Heart right ventricle (tissue), 2 donors: ENCODE measurements around a stretch of chr5.

DNA sequence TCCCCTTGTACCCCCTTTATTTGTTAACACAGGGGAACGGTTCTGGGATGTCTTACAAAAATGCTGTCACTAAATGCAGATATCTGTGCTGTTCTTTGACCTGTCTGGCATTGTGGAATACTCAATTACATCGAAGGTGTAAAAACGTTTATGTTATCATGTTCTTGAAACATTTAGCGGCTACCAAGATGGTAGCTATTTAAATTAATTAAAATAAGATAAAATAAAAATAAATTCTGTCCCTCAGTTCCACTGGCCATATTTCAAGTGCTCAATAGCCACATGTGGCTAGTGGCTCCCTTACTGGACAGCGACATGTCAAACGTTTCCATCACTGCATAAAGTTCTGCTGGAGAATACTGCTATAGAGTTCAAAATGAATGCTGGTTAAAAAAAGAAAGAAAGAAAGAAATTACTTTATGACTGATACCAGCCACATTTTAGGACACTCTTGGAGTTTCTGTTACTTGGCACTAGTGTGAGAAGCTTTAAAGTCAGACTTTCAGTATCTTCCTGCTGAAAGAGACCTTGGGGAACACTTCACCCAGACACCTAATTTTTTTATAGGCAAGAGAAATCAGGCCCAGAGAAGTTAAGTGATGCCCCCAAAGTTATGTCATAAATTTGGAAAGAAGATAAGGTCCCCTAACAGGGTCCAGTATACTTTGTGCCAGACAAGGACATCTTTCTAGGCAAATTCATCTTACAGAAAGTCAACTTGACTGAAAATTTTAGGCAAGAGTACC lies 7.5 kb upstream of the MEF2C start:
- PRO-cap, 2 experiments, result peak in 1 of 2 experiments; most common minus-strand start position 112 of the sequence (in 1)

GRCh38 chr5:88942848-88943202 lies 59.8 kb upstream of the MEF2C start:
- PRO-cap, 2 experiments, result no peak in any of the 2 experiments

- PRO-cap, 2 experiments, result no peak in any of the 2 experiments
These were observed 388.5 kb upstream of the MEF2C start for GRCh38 chr5:89271358-89272018.

DNA sequence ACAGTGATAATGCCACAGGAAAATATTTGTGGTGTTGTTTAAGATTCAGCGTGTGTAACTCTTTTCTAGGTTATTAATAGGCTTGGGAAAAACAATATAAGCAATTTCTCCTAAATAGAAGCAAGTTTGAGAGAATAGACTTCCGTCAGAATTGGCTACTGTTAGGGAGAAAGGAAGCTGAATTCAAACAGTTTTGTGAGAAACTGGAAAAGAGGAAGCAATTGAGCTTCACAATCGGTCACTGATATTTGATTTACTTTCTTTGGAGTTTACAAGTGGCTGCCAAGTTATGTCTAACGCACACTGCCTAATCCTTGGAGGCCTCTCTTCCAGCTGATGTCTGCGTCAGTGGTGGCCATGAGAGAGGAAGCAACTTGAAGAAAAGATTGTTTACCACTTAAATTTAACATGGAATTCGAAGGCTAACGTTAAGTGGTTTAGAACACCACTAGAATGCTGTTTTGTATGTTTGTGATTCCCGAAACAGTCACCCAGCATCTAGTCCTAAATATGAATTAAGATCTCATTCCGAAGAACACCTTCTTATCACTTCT lies 319.5 kb downstream of the ADGRV1 start:
- PRO-cap, 2 experiments, result no peak in any of the 2 experiments

- PRO-cap, 2 experiments, result no peak in any of the 2 experiments
These were observed 330.2 kb downstream of the ADGRV1 start for GRCh38 chr5:90888758-90889220.

GRCh38 chr5:90915528-90915842 lies 356.9 kb downstream of the ADGRV1 start:
- PRO-cap, 2 experiments, result no peak in any of the 2 experiments

GRCh38 chr5:90917837-90918358 lies 359.3 kb downstream of the ADGRV1 start:
- PRO-cap, 2 experiments, result no peak in any of the 2 experiments

DNA sequence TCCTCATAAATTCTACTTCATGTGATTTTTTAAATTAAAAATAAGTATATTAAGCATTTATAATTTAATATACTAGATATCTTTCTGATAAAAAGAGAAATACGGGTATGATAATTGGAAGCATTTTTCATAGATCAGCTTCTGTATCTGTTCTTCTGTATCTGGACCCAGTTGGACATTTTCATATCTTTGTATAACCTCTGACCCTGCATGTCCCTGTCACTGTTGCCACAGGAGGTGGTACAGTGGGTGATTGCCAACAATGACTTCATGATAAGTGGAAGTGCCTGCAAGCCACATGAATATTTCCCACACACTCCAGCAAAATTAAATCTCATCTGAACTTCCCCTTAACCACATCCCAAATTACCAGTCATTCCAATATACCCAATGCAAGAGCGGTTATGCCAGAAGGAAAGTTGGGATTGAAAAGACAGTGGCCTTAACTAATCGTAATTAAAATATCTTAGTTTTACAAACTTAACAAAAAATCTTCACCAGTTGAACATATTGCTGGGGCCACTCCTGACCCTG lies 376.4 kb downstream of the ARRDC3 start:
- PRO-cap, 2 experiments, result no peak in any of the 2 experiments

DNA sequence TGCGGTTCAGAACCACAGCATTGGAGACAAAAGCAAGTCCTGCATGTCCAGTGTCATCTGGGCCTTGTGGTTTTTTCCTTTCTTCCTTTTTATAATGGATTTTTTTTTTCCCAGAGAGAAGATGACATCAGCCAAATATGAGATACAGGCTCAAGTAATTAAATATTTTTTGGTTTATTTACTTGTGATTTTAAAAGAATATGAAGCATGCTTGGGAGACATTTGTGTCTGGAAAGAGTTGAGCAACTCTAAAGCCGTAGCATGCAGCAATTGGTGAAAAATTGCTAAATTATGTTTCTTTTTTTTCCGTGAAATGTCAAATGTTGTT lies 261.6 kb downstream of the ARRDC3 start:
- PRO-cap, 2 experiments, result peak in 1 of 2 experiments; most common minus-strand start position 59 of the sequence (in 1)

DNA sequence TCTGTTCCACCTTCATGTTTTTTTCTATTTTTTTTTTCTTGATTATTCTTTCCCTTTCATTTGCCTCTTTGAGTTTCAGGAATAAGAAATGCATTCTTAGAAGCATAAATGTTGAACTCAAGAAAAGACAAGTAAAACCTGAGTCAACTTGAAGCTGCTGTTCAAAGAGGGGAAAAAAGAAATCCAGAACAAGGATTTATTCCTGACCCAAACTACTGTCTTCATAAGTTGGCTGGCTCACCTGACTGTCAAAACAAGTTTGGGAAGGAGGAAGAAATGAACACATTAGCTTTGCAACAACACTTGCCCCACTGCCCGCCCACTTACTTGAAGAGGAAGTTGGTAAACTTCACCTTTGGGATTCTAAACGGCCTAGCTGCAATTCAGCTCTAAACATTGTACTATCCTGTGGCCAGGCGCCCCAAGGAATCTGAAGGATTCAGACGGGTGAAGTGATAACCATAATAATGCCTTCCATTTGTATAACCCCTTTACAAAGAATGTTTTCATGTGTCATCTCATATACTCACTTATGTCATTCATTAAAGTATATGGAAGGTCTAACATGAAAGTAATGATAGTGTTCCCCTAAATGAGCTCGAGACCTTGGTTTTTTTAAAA lies 199.4 kb downstream of the ARRDC3 start:
- PRO-cap, 2 experiments, result peak in 1 of 2 experiments; most common minus-strand start position 250 of the sequence (in 1)

DNA sequence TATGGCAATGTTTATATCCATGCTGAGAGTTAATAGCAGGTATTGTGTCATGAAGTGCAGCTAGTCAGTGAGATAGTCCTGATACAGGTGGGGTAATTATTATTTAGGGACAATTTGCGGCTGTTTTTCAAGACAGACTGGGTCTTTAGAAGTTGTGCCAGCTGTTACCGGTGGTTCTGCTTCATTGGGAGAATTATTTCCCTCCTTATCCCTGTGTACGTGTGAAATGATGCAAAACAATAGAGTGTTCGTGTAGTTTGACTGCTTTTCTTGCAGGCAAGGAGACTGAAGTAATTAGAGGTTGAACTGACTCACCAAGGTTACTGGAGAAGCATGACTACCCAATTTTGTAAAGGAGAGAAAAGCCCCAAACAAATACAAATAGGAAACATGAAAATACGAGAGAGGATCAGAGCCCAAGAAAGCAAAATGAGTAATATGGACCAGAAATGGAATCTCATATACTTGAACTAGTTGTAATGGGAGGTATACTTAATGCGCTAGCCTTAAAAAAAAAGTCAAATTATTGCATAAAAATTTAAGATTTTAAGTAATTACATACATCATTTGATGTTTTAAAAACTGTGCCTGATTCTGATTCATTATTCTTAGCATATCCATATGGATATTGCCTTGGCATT lies 101.6 kb downstream of the ARRDC3 start:
- PRO-cap, 2 experiments, result no peak in any of the 2 experiments

DNA sequence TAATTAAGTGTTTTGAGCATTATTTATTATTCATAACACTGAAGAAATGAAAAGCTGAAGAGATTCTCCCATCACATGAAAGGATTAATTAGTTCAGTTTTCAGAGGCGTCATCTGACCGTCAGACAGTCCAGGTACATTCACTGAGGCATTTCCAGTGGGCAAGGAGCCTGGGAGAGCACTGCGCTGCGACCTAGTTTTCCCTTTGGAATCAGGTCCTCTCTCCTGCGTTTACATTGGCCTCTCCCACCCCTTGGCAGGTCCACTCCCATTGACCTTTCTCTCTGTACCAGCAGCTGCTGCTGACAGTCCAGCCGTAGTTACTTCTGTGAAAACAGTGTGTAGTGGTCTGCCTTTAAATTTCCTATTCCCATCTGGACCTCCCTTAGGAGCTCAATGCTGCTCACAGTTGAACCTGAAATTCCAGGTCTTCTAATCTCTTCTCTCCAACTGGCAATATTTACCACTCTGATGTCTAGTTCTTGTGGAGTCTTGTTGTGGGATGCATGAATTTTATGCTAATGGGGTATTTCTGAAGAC lies 25.8 kb downstream of the ARRDC3 start:
- PRO-cap, 2 experiments, result no peak in any of the 2 experiments

DNA sequence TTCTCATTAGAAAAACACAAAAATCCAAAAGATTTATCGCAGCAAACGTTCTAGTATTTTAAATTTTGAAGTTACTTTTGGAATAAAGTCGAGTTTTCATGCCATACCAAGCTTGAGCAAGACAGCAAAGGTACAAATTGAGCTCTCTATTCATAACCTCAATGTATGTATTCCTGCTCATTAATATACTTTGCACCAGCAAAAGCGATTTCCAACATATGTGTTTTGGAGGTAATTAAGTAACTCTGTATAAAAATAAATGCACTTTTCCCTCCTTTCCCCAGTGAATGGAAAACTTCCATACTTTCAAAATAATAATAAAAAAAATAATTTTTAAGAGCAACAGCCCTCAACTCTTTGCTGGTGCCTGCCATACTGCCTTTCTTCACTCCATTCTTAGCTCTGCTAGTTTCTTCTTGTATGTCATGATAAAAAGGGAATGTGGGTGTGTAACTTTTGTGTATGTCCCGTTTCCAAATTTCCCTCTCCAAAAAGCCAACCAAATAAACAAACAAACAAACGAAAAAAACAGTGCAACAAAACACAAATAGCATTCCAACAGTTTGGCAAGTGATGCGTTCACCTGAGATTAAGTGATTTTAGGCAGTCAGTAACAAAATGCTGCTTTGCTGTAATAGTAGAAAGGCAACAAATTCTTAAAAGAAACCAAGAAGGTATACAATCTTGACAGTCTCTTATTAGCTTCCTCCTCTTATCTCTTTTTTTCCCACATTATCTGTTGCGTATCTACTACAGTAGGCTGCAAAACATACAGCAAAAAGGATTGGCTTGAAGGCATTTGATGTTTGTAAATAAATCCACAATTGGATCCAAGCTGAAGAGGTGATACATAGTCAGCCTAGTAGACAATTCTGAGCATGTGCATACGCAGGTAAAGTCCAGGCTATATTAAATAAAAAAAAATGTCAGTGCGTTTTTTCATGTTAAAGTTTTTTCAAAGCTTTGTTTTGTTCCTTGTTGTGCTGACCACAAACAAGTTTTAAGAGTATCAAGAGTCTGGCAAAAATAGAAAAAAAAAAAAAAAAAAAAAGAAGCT lies 12.8 kb downstream of the ARRDC3 start:
- PRO-cap, 2 experiments, result no peak in any of the 2 experiments

GRCh38 chr5:91372782-91373277 lies 10.3 kb downstream of the ARRDC3 start:
- PRO-cap, 2 experiments, result no peak in any of the 2 experiments

- PRO-cap, 2 experiments, result peak in 2 of 2 experiments; most common plus-strand start chr5:91380378 (in 2); most common minus-strand start chr5:91380092 (in 1)
These were observed 3.2 kb downstream of the ARRDC3 start for GRCh38 chr5:91379691-91380482.

GRCh38 chr5:91382328-91382793 lies 756 bp downstream of the ARRDC3 start:
- PRO-cap, 2 experiments, result no peak in any of the 2 experiments

- PRO-cap, 2 experiments, result peak in 1 of 2 experiments; most common plus-strand start chr5:91403680 (in 1)
These were observed 20.4 kb upstream of the ARRDC3 start for GRCh38 chr5:91403618-91403843.

DNA sequence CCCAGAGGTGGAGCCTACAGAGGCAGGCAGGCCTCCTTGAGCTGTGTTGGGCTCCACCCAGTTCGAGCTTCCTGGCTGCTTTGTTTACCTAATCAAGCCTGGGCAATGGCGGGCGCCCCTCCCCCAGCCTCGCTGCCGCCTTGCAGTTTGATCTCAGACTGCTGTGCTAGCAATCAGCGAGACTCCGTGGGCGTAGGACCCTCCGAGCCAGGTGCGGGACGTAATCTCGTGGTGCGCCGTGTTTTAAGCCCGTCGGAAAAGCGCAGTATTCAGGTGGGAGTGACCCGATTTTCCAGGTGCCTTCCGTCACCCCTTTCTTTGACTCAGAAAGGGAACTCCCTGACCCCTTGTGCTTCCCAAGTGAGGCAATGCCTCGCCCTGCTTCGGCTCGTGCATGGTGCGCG lies 815.8 kb upstream of the ARRDC3 start:
- PRO-cap, 2 experiments, result no peak in any of the 2 experiments

GRCh38 chr5:93754293-93754694 lies 12.9 kb upstream of the POU5F2 start:
- PRO-cap, 2 experiments, result no peak in any of the 2 experiments

DNA sequence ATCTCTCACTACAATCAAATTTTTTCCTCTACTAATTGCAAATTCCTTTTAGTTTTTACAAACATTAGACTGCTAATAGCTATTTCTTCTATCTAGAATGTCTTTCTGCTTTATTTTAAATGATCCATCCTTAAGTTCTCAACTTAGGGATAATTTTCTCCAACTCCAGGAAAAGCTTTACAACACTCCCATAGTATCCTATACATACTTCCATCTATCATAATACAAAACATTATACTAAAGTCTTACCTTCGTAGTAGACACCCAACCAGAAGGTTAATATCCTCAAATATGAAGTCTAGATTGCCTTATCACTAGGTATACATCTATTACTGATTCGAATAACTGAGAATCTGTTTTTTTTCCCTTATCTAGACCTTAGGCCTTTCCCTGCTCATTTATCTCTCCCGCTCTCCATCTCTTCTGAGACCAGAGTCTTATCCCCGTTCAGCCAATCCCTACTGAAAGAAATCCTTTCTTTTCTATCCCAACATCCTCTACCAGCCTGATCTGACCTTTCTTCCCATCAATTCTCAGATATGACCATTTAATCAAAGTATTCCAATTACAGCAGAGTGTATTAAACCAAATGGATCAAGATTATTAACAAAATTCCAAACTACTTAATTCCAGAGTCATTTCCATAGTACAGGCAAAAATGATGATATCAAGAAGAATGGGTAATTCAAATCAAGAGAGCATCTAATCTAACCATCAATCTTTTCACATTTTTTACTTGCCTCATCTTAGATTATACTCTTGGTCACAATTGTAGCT lies 15.8 kb downstream of the FAM172A start:
- PRO-cap, 2 experiments, result no peak in any of the 2 experiments